Measurements from ENCODE around the genes KRT26, GAST and ACLY.

DNA sequence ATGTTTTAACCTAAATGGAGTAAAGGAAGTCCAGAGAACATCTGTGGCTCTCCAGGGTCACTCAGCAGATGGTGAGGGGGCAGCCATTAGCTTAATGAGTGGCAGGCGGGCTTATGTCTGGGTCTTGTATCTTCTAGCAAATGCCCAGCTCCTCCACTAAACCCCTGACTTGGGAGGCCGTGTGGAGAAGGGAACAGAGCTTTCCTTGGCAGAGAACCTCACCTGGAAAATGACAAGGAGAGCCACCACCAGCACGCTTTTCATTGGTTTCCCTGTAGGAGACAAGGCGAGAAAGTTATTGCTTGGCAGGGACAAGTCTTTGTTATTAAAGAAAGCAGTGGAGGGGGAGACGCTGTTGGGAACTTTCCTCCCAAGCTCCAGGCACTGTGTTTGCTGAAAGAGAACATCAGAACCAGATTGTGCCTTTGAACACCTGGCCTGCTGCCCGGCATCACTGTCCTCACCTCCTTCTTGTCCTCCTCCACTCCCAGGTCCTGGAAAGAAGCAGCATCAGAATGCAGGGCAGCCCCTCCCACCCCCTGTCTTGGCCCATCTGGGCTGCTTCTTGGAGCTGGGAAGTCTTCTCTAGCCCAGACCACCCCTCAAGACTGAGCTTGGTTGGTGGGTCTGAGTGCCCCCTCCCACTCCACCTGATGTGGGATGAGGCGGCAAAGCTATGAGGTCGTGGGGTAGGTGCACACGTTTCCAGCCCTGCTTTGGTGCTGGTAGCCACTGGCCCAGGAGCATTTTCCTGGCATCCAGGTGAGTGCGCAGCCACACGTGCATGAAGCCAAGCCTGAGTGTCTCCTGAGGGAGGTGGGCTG lies 6.4 kb downstream of the CCR7 start:
- PRO-cap = no peak

DNA sequence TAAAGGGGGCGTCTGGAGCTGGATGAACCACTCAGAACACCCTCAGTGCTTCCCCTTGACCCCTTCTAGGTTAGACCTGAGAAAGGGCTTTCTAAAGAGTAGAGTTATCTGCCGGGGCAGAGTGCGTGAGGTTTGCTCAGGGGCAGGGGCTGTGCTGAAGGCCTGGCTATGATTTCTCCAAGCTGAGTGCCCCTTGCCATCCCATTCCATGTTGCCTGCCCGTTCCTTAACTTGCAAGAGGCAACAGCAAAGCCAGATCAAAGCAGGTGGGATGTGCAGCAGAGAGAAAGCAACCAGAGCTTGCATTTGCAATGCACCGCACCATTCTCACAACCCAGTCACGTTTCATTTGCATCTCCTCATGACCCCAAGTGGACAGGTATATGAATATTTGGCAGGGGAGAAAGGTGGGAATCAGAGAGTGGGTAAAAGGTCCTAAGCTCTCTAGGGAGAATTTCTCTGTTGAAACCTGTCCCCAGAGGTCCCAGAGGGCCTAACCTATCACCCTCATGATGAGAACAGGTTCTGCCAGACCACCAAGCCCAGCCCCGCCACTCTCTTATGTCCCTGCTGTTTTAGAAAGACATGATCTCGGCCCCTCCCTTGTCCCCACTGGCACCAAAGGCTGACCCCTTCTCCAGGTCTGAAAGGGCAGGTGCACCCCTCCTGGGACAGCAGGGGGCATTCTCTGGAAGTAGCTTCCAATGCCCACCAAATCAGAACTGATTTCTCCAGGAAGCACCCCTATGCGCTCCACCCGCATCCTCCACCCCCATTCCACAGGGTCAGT lies 521 bp downstream of the CCR7 start:
- PRO-cap = no peak

DNA sequence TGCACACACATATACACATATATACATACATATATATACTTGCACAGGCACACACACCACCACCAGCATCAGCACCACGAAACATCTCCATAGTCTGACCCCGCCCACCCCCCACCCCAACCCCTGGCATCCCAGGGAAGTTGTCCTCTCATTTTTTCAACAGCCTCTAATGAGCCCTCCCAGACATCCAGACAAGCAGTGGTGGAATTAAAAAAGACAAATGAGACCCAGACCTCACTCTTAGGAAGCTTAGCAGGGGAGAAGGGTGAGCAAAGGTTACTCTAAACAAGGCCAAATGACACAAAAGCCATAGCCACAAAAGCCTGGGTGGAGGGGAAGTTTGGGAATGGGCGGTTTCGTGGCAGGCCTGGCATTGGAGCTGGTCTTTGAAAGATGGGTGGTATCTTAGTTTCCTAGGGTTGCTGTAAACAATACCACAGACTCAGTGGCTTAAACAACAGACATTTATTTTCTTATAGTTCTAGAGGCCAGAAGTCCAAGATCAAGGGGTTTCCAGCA lies 39.1 kb downstream of the SMARCE1 start:
- PRO-cap = no peak

DNA sequence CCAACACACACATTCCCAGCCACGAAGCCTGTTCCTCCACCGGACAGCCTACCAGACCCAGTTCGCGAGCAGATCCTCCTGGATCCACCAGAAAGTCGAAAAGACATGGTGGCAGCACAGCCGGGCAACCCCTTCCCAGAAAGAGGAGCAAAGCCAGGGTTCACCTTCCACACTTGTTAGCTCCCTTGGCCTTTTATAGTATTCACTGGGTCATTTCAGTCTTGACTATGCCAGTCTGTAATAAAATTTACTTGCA lies at the start of gene KRT26:
Gene KRT26, minus strand, starts transcription at position 195 of the 256 bp plus-strand sequence.
- PRO-cap = no peak

DNA sequence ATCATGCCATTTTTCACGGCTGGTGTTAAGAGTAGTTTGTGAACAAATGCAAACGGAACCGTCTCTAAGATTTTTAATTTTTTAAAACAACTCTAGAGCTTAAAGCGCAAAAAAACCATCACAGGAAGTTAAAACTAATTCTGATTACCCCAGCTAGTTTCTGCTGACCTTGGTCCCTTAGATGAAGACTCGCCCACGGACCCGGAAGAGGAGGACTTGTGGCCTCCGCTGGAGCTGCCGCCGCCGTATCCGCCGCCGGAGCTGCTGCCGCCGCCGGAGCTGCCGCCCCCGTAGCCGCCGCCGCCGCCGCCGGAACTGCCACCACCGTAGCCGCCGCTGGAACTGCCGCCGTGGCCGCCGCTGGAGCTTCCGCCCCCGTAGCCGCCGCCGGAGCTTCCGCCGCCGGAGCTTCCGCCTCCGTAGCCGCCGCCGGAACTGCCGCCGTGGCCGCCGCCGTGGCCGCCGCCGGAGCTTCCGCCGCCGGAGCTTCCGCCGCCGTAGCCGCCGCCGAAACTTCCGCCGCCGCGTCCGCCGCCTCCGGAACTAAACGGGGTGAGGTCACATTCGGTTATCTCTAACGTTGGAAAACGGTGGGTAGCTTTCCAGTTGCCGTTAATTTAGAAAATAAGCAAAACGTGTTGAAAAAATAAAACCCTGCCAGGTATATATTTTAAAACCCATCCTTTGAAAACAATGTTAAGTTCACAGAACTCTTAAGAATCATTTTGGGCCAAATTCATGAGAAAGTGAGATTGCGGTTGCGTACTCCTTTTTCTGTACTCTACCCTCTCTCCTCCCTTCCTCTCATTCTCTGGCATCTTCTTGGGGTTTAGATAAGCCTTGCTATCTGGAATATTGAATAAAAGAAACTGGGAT lies 3.6 kb downstream of the KRT10 start:
- PRO-cap = bidirectional peak, plus-strand start at position 234 of the sequence, minus-strand start at position 197 of the sequence; bidirectional peak, plus-strand start at position 544 of the sequence, minus-strand start at position 395 of the sequence

GRCh38 chr17:40820125-40820698 lies 2.2 kb downstream of the KRT10 start:
- PRO-cap = no peak

GRCh38 chr17:40901750-40903050 lies 17.2 kb upstream of the KRT20 start:
- PRO-cap = no peak

DNA sequence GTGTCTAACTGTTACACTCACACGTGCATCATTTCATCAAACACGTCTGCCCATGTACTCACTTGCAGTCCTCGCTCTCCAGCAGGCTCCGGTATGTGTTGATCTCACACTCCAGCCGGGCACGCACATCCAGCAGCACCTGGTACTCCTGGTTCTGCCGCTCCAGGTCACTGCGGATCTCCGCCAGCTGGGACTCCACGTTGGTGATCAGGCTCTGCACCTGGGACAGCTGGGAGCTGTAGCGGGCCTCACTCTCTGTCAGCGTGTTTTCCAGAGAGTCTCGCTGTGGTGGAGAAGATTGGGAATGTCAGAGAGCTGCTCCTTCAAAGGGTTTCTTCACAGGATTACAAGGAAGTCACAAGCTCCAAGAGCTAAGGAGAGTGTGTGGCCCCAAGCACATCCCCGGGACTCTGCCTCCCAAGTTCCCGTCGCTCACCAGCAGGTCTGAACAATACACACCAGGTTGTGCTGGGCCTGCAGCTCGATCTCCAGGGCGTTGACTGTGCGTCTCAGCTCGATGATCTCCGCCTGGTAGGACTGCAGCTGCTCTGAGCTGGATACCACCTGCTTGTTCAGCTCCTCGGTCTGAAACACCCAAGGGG lies 2.5 kb downstream of the KRT31 start:
- PRO-cap = no peak

GRCh38 chr17:41415809-41416487 lies 8.4 kb downstream of the KRT37 start:
- PRO-cap = no peak

GRCh38 chr17:41516727-41517370 lies 1.8 kb downstream of the KRT15 start:
- PRO-cap = no peak

DNA sequence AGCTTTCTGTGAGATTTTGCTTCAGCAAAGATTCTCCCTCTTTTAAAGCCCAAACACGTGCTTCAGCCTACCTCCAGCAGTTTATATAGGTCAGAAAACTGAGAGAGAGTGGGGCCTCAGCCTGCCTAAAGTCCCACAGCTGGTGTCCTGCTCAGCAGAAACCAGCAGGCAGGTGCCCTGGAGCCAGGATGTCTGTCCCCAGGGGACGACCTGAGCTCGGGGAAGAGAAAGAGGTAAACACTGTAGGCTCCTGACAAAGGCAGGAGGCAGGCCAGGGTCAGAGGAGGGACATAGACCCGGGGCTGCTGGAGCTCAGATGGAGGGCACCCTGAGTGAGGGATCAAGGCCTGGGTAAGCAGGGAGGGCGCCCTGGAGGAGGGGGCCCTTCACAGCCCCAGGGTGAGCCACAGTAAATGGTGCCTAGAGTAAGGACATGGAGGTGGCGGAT lies 12.2 kb upstream of the KRT19 start:
- PRO-cap = no peak

DNA sequence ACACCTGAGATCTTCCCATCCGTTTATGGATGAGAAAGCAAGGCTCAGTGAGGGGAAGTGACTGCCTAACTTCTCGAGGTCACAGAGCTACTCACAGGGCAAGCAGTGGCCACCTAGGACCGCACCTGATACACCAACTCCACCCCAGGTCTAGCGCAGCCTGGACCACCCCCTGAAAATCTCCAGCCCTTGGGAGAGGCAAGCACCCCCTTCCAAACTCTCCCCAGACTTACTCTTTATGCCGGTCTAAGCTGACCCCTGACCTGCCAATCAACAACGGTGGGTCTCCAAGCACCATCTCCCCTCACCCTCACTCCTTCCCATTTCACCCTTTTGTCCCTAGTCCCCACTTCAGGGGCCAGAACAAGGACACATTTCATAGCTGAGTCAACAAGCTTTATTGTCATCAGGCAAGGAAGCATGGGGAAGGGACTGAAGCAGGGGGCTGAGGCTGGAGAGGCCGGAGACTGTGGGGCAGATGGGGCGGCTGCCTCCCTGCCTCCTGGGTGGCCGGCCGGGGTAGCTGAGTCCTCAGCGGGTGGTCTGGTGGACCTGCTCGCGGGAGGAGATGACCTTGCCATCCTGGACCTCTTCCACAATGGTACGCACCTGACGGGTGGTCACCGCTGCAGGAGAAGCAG lies 5.2 kb downstream of the KRT17 start:
- PRO-cap = no peak

- PRO-cap = no peak
These were observed 1.2 kb upstream of the KRT17 start for GRCh38 chr17:41625516-41626052.

DNA sequence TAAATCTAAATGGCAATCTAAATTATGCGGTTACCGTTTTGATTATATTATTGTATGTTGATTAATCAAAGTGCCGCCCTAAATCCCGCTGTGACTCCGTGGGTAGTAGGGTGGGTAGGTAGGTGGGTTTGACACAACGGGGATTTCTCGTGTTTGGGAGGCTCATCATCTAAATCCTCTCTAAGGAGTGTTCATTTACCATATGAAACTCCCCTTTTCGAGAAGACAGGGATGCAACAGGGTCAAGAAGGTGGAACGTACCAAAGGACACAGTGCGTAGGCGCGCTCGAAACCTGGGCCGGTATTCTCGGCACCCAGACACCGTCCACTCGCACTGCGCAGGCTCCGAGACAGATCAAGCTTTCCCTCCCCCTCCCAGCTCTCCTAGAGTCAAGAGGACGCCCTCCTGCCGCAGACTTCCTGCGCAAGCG lies 363 bp upstream of the EIF1 start:
- PRO-cap = bidirectional peak, plus-strand start outside the sequence, minus-strand start at position 331 of the sequence

DNA sequence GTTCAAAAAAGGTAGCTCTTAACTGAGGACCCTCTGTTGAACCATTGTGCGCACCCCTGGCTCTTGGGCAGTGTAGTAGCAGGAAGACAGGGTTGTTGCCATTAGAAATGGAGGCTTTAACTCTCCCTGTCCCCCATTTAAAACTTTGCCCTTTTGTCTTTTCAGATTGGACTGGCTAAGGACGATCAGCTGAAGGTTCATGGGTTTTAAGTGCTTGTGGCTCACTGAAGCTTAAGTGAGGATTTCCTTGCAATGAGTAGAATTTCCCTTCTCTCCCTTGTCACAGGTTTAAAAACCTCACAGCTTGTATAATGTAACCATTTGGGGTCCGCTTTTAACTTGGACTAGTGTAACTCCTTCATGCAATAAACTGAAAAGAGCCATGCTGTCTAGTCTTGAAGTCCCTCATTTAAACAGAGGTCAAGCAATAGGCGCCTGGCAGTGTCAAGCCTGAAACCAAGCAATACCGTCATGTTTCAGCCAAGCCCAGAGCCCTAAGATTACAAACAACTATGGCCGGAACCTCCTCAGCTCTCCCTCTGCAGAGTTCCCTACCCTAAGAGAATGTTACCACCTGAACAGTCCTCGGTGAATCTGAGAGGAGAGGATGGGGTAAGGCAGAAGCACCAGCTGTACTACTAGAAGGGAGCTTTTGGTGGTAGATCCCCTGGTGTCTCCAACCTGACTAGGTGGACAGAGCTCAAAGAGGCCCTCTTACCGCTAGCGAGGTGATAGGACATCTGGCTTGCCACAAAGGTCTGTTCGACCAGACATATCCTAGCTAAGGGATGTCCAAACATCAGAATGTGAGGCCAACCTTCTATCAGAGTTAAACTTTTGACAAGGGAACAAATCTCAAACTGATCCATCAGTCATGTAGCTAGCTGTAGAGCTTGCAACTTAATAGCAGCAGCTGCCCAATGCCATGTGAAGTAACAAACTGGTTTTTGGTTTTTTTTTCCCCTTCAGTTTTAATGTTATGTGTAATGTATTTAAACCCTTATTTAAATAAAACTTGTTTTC lies 2.2 kb downstream of the EIF1 start:
- PRO-cap = unidirectional peak, plus-strand start at position 595 of the sequence

- PRO-cap = no peak
These were observed at the start of gene GAST for GRCh38 chr17:41712047-41712504. TSS of gene GAST (plus strand) at chr17:41712331.

GRCh38 chr17:41867554-41868009 lies 2.4 kb upstream of the KLHL11 start:
- PRO-cap = no peak

DNA sequence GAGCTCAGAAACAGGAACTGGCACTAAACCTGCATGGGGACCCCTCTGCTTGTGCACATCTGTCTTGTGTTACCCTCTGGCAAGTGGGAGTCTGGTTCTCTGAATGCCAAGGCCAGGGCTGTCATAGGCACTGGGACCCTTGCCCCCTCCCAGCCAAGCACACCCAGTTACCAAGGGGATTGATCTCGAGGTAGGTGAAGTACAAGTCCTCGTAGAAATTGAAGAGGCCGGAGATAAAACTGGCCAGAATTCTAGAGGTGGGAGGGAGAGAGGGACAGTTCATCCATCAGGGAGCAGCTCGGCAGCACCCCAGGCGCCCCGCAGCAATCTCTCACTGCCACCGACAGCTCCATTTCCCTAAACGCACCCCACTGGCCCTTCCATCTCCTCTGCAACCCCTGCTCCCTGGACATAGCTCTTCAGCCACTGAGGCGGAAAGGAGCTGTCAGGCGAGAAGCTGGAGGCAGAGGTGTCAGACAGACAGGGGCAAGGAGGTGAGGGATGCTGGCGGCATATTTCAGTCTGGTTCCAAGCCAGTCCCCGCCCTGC lies 9.9 kb downstream of the ACLY start:
- PRO-cap = no peak

- PRO-cap = bidirectional peak, plus-strand start at chr17:41919211, minus-strand start at chr17:41919002
These were observed at the start of gene ACLY for GRCh38 chr17:41918694-41919087. TSS of gene ACLY (minus strand) at chr17:41918951.

- PRO-cap = no peak
These were observed 1.2 kb upstream of the ACLY start for GRCh38 chr17:41919860-41920441.